Metanephros (tissue), 2 donors: ENCODE measurements around the gene HSPG2.

GRCh38 chr1:21937003-21938054, at the start of gene HSPG2:
HSPG2 (minus strand) TSS chr1:21937310.
- RAMPAGE, long total RNA: no peak

- RAMPAGE, long total RNA: no peak
These were observed 2.0 kb upstream of the HSPG2 start for GRCh38 chr1:21939076-21939496.

GRCh38 chr1:22176587-22176993, 33.7 kb upstream of the WNT4 start:
- RAMPAGE, long total RNA: no peak

GRCh38 chr1:22333210-22333409, 118.5 kb upstream of the ZBTB40 start:
- RAMPAGE, long total RNA: no peak

- RAMPAGE, long total RNA: no peak
These were observed 109.6 kb upstream of the ZBTB40 start for GRCh38 chr1:22341925-22342611.

DNA sequence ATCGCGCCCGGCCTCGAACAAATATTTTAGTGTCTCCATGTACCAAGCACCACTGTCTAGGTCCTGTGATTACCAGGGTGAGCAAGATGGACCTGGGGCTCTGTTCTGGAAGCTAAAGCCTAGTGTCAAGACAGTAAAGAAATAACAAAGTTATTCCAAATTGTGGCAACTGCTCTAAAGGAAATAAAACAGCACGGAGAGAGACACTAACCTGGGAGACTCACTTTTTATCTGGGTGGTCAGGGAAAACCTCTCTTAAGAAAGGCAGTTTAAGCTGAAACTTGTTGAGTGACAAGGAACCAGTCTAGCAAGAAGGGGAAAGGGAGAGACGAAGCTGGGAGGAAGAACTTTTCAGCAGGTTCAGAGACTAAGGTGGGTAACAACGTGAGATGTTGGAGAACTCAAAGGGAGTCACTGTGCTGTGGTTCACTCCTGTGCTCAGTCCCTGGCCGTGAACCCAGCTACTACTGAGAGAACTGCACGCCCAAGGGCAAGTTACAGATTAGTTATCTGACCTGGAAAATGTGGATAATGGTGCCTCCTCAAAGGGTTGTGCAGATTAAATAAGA, 2.7 kb downstream of the ZBTB40 start:
- RAMPAGE, long total RNA: no peak

DNA sequence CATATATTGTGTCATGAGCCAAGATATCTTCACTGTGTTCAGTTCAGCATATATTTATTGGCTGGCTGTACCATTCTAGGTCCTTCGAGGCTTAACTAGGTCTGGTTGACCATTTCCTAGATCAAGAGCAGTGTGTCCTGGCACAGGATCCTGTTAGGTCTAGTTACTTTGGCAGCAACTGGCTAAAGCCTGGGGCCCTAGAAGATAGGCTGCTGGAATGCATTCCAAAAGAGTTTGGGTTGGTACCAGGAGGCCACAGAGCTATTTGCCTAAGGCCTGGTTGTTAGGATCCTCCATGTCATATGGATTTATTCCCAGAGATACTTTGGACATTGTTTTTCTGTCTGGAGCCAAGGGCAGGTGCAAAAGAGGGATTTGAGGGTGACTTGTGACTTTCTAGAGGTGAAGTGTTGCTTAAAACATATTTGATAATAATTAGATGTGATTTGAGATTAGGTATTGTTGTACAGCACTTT, 21.1 kb downstream of the ZBTB40 start:
- RAMPAGE, long total RNA: no peak

DNA sequence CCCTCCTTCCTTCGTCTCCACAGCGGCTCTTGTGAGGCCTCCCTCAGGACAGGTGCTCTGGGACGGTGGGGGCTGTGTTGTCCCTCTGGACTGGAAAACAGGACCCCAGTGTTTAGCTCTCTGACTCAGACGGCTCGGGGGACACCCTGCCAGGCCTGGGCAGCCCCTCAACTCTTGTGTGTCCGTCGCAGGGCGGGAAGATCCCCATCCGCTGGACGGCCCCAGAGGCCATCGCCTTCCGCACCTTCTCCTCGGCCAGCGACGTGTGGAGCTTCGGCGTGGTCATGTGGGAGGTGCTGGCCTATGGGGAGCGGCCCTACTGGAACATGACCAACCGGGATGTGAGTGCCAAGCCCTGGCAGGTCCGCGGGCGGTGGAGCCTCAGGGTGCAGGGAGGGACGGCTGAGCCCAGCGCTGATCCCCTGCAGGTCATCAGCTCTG, 35.9 kb upstream of the C1QA start:
- RAMPAGE, long total RNA: no peak

DNA sequence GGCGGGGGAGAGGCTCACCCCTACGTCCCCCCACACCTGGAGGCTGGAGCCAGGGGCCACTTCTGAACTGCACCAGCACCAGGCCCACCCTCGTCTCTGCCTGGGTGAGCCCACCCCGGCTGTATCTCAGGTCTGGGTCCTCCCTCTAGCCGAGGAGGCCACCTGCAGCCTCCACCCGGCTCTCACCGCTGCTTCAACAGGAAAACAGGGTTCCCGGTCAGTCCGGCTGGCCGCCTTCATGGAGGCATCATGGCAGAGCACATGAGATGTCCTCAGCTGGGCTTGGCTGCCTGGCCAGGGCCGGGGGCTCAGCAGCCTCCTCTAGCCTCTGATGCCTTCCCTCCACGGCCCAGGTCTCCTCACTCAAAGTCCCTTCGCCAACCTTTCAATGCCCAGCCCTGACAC, 34.1 kb upstream of the C1QA start:
- RAMPAGE, long total RNA: no peak

DNA sequence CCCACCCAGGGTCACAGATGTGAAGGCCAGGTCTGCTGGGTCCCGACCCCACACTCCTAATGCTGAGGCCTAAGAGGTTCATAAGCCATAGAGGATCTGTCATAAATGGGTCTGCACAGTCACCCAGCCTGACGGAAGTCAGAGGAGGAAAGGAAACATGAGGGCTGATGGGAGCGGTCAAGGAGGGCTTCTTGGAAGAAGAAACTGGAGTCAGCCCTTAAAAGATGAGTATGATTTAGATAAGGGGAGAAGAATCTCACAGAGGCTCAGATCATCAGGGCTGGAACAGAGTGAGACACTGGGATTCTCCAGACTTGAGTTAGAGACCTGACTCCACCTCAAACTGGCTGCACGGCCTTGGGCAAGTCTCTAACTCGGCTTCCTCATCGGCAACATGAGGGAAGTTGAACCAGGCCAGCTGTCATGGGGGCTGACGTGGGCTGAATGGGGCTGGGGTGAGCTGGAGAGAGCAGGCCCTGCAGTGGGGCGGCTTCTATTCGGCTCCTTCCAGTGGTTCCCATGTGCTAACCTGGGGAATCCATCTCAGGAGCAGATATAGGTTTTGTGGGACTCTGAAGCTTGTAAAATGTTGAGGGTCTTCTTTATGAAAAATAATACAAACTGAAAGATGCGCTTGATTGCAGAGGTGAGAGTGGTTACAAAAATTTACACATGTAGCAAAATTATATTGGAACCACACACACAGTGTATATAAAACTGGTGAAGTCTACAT, 2.5 kb downstream of the C1QC start:
- RAMPAGE, long total RNA: no peak

DNA sequence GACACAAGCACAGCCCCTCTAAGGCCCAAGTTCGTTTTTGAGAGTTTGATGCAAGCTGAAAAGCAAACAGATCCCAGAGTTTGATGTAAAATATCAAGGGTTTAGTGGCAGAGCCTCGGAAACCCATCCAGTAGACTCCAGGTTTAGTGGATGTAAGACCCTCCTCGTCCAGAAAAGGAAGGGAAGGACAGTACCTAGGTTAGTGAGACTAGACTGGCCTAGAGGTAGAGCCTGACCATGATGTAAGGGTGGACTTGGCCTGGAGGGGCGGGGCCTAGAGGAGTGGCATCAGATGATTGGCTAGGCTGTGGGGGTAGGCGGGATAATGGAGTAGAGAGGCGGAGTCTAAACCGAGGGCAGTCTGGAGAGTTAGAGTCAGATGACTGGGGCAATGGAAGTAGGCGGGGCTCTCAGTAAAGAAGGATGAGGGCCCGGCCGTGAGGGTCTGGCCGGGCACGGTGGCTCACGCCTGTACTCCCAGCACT, 70.0 kb downstream of the EPHB2 start:
- RAMPAGE, long total RNA: no peak

- RAMPAGE, long total RNA: no peak
These were observed 79.9 kb downstream of the EPHB2 start for GRCh38 chr1:22790478-22790966.

DNA sequence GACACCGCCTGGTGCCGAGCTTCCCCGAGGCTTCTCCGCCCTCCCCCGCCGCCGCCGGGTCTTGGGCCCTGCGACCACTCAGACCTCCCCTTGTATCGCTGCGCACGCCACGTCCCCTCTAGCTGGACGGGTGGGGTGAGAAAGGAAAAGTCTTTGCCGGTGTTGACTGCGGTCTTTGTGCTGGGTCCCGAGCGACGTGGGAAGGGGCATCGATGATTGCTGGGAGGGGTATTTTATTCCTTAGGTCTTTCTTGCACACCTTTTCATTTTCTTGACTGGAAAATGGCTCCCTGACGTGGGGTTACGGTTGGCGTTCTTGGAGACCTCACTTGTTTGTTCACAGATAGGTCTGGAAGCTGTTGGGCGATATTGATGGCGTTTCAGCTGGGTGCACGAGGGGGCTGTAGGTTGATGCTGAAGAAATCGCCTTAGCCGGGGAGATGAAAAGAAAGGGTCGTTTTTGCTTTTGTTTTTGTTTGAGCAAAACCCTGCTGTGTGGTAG, 756 bp downstream of the KDM1A start:
- RAMPAGE, long total RNA: no peak

GRCh38 chr1:23177201-23178316, 39.7 kb downstream of the HTR1D start:
- RAMPAGE, long total RNA: no peak

DNA sequence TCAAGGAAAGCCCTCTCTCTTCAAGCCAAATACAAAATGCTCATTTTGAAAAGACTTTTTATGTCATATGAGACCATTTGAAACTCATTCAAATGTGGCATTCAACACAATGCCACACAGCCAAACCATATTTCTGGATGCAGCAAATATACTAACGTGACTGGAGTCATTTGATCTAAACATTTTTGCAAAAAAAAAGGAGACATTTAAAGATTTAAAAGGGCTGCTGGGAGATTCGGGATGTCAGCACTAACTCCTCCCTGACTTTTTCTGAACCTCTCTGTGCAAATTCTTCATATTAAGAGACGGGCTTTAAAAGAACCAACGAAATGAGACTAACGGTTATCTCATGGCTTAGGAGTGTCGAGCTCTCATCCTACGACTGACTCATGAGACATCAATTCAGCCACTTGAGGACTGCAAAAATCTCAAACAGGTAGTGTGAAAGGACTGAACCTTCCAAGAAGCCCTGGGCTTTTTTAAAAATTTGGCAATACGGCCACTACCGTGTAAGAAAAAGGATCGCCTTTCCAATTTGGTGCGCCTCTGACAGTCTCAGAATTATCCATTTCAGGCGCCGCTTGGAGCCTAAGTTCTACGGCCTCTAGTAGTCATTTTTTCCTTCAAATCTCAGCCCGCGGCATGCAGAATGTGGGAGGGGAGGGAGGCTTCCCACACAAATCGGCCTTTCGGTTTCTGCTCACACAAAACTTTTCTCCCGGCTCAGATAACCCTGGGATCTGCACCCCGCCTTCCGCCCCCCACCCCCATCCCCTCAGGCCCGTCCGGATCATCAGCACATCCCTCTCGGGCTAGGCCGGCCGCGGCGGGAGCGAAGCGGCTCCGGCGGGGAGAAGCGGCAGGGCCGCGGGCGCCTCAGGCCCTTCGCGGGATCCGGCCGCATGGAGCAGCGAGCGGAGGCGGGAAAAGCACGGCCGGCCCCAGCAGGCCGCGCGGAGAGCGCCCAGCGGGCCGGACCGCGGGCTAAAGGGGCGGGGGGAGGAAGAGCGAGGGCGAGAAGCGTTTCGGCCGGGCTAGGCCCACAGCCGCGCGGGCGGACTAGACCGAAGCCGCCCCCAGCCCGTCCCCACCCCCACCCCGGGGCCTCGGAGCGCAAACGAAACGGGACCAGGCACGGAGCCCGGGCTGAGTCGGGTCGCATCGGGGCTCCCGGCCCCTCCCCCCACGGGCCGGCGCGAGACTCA, 677 bp downstream of the HNRNPR start:
- RAMPAGE, long total RNA: no peak

DNA sequence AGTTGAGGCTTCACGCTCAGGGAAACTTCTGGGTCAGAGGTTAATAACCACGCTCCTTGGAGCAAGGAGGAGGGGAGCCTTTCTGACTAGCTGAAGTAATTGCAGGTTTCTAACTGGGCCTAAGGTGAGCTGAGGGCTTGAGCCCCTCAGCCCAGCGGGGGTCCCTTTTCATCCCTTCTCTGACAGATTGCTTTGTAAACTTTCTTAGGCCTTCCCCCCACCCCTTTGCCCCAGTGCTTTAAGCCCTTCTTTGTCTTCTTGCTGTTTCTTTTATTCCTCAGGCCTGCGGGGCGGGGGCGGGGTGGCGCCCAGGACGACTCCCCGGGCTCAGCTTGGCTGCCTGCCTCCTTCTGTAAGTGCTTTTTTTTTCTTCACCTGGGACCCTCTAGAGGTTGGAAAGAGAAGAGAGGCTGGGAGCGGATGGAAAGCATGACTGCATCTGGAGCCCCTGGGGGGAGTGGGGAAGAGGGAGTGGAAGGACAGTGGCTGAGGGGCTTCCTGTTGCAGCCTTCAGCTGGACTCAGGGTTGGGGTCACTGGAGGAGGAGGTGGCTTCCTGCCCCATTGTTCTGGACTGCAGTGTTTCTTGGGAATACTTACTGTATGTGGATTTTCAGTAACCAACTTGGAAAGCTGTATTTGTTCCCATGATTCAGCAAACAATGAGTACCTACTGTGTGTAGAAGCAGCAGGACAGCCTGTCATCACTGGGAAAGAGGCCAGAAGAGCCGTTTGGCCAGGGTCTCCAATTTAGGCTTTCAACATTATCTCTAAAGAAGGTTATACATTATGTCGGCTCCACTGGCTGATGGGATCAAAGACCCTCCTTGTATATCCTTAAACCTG, 1.4 kb upstream of the ZNF436 start:
- RAMPAGE, long total RNA: no peak

- RAMPAGE, long total RNA: no peak
These were observed 25.0 kb upstream of the ZNF436 start for GRCh38 chr1:23394556-23395159.

- RAMPAGE, long total RNA: no peak
These were observed 22.3 kb downstream of the TCEA3 start for GRCh38 chr1:23402040-23402940.

DNA sequence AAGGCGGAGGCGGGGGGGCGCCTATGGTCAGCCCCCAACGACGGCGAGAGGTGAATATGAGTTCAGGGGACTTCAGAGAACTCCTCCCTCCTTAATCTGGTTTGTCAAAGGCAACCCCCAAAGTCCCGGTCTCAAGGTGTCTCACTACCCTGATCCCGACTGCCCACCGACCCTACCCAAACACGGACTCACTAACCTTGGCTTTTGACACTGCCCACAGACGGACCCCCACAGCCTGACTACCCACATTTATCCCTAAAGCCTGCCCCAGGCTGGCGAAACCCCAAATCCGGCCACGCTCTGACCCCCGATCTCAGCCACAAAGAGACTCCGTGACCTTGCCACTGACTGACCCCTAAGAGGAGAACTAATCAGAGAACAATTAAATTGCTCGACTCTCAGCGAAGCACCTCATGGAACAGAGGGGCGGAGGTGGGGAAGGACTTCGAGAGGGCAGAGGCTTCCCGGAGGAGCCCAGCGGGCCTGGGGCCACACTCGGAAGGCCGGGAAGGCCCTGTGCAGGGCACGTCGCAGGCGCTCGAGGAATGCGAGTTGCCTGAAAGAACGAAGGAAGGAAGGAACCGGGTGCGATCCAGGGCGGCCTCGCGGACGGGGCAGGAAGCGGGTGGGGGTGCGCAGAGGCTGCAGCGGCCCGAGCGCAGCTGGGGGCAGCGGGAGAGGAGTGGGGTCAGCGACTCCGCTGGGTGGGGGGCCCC, 5.1 kb downstream of the ID3 start:
- RAMPAGE, long total RNA: no peak

DNA sequence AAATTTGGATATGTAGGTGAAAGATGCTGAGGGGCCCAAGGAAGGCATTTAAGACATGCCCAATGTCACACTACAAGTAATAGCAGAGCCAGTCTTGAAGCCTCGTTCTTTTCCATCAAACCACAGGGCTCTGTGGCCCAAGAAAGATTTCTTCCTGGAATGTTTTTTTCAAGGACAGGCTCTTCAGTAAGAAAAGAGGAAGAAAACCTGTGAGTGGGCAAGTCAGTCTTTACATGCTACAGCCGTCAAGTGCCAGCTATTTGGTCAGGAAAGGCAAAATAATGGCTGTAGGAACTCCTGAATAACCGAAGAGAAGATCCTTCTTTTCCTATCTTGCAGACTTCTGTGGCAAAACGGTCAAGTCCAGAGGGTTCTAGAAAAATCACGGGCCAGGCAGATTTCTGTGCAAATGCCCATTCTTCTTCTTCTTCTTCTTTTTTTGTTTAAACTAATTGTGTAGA, 1.8 kb upstream of the ID3 start:
- RAMPAGE, long total RNA: no peak